BJ (cell line): ENCODE measurements around a stretch of chr3.

DNA sequence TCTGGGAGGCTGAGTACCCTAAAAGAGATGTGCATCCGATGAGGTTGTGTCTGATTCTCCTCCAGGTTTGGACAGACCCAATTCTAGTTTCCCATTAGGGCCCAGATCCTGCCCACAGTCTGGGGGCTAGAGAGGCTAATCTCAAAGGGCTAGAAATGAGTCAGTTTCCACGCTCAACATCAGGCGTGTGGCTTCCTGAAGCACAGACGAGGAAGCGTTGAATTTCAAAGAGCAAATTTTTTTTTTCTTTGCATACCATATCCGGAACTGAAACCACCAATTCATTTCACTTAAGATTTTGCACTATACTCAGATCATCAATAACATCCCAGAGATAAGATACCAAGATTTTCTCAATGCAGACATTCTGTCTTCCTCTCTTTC, 173.8 kb upstream of the BCL6 start:
- CAGE, long polyA plus RNA: no peak
- RRBS: no CpG with 5 or more reads among the region's 6 CpGs

DNA sequence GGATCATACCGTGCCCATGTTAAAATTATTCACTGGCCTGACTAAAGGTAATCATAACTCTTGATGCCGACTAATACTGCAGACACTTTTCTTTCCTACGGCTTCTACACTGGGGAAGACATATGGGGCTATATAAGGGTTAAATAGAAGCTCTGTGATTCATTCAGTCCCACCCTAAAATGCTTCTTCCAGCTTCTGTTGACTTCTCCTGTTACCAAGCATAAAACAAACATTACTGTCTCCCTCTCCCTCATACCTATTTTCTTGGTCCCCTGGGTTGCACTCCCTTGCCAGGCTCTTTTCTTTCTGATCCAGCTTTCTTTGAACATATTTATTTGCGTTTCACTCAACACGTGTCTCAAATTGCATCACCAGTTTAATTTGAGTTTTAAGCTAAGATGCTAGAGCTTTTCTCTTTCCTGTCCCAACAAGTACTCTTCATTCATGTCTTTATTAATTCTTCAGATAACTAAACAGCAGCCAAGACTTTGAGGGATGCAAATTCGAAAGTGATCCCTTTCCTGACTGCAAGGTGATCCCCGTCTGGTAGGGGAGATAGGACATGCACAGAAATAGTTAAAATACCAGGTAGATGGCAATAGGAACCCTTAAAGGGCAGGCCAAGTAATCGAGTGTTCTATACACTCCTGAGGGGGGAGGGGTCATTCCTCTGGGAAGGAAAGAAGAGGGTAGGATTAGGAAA, 198.5 kb upstream of the BCL6 start:
- CAGE, long polyA plus RNA: no peak
- RRBS: no CpG with 5 or more reads among the region's 8 CpGs

- CAGE, long polyA plus RNA: no peak
- RRBS: no CpG with 5 or more reads among the region's 6 CpGs
These were observed 186.8 kb upstream of the LPP start for GRCh38 chr3:187967057-187967634.

DNA sequence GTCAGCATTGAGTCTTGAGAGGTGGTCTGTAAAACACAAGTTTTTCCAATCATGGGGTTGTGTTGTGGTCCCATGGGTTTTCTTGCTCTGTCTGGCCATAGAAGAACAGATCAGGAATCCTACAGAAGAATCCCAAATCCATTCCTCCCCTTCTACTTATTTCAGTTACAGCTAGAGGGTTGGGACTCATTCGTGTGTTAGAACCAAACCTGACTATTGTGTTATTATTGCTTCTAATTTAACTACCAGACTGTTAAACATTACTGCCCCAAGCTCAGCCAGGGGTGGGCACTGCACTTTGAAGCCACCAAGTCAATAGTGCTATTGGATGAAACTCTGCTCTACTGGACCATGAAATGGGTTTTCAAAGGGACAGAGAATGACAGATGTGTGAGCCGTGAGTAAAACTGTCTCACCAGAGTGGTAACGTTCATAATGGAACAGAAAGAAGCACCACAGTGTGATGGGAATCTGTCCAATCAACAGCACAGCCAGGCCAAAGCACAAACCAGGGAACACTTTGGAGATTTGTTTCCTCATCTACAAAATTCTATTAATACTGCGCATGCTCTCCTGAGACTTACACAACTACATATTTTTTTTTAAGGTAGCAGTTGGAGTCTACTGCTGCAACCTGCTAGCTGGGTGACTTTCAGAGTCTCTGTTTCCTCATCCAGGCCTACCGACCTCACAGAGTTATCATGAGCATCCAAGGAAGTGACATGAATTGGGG, 171.9 kb upstream of the LPP start:
- CAGE, long polyA plus RNA: no peak
- RRBS: no CpG with 5 or more reads among the region's 5 CpGs

DNA sequence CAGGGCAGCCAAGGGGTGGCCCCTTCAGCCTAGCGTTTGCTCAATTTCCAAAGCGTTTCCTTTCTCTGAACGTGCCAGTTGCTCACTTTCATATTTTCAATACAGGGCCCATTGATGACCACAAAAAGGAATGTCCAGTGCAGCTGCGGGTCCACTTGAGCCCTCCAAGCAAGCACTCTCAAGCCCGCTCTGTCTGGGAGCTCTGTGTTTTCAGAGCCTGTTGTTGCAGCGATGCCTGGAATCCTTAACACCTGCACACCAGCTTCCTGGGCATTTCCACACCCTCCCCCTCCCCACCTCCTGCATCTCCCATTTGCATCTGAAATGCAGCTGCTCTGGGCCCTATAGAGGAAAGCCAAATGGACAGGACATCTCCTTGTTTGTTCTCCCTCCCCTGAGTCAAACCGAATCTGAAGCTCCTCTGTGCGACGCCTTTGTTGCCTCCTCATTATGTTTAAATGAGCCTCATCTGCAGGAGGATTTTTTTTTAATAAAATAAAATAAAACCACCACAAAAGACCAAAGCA, 164.2 kb upstream of the LPP start:
- CAGE, long polyA plus RNA: no peak
- RRBS: no CpG with 5 or more reads among the region's 9 CpGs

DNA sequence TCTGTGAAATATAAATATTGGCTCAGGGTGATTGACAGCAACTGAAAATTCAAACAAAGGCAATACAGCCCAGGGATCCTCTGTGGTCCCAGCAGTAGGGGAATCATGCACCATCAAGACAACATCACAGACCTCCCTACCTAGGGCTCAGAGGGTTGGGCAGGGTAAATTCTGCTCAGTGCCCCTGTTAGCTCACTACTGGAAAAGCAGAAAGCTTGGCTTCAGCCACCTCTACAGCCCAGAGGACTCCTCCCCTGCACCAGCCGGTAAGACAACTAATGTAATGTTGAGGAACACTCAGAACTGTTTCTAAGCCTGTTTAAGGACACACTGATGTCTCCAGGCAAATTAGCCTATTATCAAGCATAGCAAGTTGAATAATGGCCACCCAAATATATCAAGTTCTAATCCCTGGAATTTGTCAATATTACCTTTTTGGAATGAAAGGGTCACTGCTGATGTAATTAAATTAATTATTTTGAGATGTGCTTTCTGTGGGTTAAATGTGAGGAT, 117.3 kb upstream of the LPP start:
- CAGE, long polyA plus RNA: no peak
- RRBS: no CpG with 5 or more reads among the region's 1 CpG

DNA sequence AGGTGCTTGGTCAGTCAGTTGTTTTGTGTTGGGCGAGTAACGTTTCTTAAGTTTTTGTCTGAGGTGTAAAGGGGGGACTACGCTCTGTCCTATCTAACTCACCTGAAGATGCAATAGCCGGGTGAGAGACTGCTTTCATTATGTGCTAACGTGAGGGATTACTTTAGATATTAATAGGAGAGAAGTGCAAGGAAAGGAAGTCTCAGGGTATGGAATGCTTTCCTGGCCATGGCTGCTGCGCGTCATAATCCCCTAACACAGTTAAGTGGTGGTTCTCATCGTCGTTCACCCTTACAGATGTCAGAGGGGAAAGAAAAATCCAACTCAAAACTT, 1.4 kb upstream of the LPP start:
- CAGE, long polyA plus RNA: no peak
- RRBS: no CpG with 5 or more reads among the region's 9 CpGs

DNA sequence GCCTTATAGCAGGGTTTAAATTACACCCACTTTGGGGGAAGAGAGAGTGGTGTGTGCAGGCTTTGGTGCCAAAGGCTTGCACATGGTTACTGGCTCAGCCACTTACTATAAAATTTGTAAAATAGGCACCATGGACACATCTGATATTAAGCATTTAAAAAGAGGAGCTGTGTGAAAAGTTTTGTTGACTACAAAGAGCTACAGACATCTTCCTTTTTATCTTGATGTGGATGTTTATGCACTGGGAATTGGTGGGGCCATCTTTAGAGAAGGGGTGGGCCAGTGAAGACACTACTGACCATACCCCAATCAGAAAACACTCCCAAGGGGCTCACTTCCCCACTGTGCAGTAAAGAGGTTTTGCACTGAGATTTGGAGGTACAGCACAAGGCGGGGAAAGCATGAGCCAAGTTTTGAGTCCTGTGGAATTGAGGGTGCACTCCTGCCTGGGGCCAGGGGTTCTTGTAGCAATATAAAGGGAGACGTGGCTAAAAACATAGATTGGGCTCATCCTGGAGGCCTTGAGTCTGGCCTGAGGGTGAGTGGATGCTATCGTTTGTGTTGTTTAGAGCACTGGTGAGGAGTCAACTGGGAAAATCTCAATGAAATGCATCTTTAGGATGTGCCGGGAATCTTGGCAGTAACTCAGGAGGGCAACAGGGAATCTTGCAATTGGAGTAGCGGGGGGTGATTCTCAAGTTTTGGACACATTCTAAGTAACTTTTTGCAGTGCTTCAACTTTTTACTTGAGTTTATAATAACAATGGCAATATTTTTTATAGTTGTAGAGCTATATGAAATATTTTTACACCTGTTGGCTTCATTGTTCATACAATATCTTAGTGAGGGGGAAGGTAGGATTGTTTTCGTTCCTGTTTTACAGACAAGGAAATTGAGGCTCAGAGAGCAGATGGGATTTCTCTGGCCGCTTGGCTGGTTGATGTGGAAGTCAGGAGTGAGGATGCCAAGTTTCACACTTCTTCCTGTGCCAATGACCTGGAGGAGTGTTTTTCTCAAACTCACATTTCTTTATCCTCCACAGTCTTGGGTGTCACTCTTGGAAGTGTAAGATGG, 50.2 kb downstream of the LPP start:
- CAGE, long polyA plus RNA: no peak
- RRBS: no CpG with 5 or more reads among the region's 7 CpGs

DNA sequence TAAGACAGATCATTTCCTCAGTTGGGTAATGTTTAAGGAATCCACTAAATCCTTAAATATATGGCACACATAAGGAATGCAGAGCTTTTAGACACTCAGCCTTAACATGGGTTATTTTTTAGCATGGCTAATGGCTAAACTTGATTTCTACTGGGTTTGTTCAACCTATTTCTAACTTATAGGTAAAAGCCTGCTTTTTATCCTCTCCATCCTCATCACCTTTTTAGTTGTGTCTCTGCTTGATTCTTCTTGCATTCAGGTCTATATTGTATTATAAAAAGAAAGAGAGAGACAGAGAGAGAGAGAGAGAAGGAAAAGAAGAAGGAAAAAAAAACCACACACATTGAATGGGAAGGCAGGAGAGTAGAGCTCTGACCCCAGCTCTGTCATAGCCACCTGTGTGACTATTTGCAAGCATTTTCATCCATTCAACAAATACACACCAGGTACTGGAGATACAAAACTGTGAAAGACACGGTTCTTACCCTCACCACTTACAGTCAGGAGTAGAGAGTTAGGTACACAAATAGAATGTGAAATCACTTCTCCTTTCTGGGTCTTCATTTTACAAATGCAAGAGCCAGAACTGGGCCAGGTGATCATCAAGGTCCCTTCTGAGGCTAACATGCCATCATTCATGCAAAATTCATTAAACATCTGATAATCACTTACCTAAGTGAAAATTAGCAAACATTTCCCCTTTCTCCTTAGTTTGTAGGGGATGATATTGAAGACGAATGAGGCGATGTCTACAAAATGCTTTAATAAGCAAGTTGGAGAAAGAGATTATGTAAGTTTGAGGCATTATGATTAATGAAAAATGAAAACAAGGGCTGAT, 88.4 kb downstream of the LPP start:
- CAGE, long polyA plus RNA: no peak
- RRBS: no CpG with 5 or more reads among the region's 3 CpGs

DNA sequence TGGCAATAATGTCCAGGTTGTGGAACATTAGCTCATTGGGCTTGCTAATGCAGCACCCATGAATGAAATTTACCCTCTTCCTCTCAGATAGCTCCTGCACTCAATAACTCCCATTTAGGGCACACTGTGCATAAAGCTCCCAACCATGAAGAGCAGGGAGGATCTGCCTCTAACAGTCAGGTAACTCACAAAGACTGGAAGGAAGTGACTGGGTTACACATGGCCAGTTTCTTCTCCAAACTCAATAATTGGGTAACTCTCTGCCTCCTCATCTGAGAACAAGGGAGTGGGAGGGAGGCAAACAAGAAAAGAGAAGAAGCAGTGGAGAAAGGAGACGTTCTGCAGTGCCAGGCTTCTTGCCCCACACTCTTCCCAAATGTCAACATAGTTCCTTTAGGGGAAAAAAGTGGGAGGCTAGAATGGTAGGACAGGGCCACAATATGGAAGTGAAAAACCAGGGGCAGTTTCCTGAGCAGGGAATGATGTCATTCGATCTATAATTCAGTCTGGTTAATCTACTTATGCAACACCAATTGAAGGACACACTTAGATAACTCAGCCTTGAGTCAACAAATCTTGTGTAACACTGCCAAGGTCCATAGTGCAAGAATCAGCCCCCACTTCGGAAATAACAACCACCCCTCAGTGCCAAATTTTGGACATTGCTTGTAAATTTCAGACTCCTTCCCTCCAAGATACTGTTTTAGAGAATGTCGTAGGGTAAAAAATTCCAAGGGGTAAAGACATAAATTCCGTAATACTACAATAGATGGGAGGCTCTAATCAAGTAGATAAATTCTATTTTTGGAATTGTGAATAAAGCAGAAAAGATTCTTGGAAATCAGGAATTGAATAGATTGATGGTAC, 142.9 kb downstream of the LPP start:
- CAGE, long polyA plus RNA: no peak
- RRBS: no CpG with 5 or more reads among the region's 5 CpGs

DNA sequence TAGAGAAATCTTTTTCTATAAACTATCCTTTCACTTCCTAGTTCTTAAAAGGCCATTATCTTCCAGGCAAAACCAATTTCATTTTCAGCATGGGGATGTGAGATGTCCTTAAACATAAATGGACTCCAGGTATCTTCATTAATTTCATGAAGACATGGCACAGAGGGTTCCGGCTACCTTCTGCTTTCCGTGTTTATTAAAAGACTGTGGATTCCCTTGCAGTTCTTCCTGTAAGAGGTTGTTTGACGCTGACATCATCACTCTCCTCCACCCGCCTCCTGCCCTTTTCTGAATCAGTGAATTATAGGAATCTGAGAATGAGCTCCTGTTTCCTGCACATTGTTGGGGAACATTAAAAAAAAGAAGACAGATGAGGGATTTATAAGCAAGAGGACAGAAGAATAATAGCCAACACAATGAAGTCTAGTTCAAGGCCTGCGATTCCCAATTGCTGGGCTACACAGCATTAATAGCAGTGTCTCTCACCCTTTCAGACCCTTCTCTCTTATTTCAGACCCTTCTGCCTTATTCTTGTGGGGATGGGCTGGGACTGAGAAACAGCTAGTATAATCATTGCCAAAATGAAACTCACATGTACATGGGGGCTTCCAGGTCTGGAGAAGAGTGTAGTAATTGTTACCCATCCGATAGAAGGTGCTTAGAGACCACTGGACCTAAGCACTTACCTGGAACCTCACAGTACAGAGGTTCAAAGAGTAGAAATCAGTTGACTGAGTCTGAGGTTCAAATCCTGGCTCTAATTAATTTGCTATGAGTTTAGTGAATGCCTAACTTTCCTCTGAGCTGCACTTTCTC, 191.4 kb downstream of the LPP start:
- CAGE, long polyA plus RNA: no peak
- RRBS: no CpG with 5 or more reads among the region's 6 CpGs

GRCh38 chr3:188352354-188353196, 198.6 kb downstream of the LPP start:
- CAGE, long polyA plus RNA: no peak
- RRBS: no CpG with 5 or more reads among the region's 19 CpGs

DNA sequence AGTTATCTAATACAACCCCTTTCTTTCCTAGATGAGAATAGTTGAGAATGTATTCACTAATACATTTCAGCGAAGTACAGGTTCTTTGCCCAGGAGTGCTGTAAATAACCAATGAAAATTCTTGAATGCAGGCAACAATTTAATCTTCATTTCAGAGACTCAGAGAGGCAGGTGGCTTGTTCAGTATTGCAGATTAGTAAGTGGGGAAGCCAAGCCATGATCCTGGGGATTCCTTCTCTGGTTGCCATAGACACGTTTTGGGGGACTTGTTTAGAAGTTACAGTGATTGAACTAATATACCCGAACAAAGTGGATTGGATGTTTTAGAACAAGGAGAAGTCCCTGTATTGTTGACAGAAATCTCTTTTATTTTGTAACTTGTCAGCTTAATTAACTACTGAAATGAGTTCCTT, 260.7 kb downstream of the LPP start:
- CAGE, long polyA plus RNA: no peak
- RRBS: no CpG with 5 or more reads among the region's 3 CpGs

- CAGE, long polyA plus RNA: no peak
- RRBS: no CpG with 5 or more reads among the region's 6 CpGs
These were observed 353.4 kb downstream of the LPP start for GRCh38 chr3:188507374-188507778.

DNA sequence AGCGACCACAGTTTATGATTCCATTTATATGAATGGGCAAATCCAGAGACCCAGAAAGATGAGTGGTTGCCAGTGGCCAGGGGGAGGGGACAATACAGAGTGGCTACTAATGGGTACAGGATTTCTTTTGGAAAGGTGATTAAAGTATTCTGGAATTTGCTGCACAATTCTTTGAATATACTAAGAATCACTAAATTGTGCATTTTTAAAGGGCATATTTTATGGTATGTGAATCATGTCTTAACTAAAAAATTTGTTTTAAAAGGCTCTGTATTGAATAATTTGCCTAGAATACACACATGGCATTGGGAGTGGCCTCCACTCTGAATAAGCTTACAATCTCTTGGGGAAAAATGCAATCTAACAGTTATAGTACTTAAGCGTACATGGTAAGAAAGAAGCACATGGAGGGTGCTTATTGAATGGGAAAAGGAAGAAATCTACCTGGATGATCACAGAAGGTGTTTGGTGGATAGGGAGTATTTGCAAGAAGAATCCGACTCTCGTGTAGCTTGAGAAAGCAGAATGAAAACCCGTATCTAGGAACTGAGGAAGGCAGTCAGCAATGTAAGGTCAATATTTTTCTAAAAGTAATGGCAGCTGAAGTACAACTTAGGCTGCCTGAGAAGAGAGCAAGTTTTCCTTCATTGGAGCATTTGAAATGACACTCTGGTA, 385.1 kb downstream of the LPP start:
- CAGE, long polyA plus RNA: no peak
- RRBS: no CpG with 5 or more reads among the region's 5 CpGs

- CAGE, long polyA plus RNA: no peak
- RRBS: no CpG with 5 or more reads among the region's 5 CpGs
These were observed 375.8 kb upstream of the TPRG1 start for GRCh38 chr3:188795810-188796592.

DNA sequence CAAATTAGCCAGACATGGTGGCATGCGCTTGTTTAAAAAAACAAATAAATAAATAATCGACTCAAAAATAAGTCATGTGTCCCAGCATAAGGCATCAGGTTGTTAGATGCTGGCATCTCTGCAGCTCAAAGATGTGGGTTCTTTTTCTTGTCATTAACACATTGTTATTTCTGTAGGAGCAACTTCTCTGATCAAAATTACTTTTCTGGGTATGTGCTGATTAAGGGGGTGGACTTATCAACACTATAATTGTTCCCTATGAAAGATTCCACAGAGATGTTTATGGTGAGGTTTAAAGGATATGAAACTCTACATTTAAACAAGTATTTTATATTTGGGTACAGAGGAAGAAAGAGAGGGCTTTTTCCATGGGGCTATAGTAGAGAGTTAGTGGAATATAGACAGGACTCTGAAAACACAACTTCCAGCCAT, 294.0 kb upstream of the TPRG1 start:
- CAGE, long polyA plus RNA: no peak
- RRBS: no CpG with 5 or more reads among the region's 2 CpGs

DNA sequence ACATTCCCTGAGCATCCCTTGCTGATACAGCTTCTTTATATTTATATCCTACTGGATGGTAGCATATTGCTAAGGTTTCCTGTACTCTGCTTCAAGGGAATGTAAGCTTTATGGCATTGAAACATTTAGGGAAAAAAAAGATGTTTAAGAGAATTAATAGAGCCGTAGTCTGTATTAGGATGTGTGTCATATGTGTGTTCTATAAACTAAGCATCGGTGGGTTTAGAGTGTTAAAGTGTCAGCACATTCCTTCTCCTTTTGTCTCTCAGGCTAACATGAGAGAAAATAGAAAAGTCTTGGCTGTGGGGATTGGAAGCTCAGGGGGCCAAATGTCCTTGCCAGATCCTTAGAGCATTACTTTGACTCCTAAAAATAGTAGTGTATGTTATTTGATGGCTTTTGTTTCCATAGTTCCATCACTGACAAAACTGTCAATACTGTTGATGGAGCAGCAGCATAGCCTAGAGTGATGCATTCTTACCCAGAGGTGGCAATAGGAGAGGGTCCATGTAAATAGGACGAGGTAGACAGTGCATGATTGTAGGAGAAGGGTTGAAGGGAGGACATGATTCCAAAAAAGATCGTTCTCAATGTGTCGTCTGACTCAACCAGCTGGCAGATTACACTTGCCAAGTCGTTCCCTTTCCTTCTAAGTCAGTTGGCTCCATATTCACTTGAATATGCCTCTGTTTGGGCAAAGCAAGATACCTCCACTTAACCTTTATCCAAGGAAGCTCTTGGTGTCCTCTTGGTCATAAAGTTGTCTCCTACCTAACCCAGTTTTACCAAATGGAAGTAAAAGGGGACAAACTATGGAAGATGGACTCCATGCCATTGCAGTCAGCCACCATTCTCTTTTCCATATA, 282.7 kb upstream of the TPRG1 start:
- CAGE, long polyA plus RNA: no peak
- RRBS: no CpG with 5 or more reads among the region's 6 CpGs

- CAGE, long polyA plus RNA: no peak
- RRBS: no CpG with 5 or more reads among the region's 5 CpGs
These were observed 225.5 kb upstream of the TPRG1 start for GRCh38 chr3:188946196-188946803.

GRCh38 chr3:188974695-188975662, 196.8 kb upstream of the TPRG1 start:
- CAGE, long polyA plus RNA: no peak
- RRBS: no CpG with 5 or more reads among the region's 11 CpGs